ENCODE results near the genes SPEM1, SPEM2, SPEM3, SENP3, SOX15 and GUCY2D.

- PRO-cap = no peak
Observed at GRCh38 chr17:7290658-7290960, 3.8 kb downstream of the YBX2 start.

DNA sequence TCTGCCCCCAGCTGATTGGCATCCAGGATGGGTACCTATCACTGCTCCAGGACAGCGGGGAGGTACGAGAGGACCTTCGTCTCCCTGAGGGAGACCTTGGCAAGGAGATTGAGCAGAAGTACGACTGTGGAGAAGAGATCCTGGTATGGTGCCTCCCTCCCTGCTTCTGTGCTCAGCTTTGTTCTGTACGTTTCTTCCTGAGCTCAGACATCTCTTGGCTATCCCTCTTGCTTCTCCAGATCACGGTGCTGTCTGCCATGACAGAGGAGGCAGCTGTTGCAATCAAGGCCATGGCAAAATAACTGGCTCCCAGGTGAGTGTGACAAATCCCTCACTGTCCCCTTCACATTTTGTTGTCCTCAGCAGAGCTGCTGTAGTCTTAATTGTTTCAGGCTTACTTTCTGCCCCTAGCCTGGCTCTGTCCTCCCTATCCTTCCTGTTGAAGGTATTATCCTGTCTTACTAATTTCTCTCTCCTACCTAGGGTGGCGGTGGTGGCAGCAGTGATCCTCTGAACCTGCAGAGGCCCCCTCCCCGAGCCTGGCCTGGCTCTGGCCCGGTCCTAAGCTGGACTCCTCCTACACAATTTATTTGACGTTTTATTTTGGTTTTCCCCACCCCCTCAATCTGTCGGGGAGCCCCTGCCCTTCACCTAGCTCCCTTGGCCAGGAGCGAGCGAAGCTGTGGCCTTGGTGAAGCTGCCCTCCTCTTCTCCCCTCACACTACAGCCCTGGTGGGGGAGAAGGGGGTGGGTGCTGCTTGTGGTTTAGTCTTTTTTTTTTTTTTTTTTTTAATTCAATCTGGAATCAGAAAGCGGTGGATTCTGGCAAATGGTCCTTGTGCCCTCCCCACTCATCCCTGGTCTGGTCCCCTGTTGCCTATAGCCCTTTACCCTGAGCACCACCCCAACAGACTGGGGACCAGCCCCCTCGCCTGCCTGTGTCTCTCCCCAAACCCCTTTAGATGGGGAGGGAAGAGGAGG, 3.5 kb downstream of the GPS2 start:
- PRO-cap = no peak

GRCh38 chr17:7343622-7344298, 7.4 kb downstream of the ACAP1 start:
- PRO-cap = no peak

DNA sequence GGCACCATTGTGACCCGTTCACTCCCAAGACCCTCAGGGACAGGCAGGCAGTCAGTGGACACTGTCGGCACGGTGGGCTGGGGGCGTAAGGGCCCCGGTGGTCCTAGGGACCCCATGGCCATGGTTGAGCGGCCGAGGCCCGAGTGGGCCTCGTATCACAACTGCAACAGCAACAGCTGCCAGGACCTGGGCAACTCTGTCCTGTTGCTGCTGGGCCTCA, at the start of gene SPEM1:
TSS of gene SPEM1 (plus strand) at position 54 of the 220 bp plus-strand sequence.
- PRO-cap = no peak

DNA sequence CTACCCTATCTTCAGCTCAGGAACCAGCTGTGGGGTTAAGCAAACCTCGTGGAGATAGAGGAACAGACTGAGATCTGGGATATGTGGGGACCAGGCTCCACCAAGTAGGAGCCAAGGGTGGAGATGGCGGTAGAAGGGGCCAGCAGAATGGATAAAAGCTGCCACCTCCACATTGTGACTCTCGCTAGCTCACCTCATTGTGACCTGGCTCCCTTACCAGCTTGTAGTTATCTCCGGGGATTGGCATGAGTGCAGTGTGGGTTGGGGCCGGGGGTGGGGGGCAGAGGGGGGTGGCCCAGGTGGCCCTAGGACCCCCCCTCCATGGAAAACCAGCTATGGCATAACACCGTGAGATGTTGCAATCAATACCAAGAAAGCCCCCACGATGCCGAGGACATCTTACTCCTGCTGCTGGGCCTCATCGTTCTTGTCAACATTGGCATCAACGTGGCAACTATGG, at the start of gene SPEM2:
TSS of gene SPEM2 (plus strand) at position 249 of the 460 bp plus-strand sequence.
- PRO-cap = no peak

GRCh38 chr17:7428474-7429051, at the start of gene SPEM3:
SPEM3 (plus strand) TSS chr17:7428857.
- PRO-cap = no peak

GRCh38 chr17:7440686-7441372, 1.5 kb downstream of the FGF11 start:
- PRO-cap = no peak

- PRO-cap = no peak
Observed at GRCh38 chr17:7498880-7499648, 17.8 kb downstream of the SLC35G6 start.

DNA sequence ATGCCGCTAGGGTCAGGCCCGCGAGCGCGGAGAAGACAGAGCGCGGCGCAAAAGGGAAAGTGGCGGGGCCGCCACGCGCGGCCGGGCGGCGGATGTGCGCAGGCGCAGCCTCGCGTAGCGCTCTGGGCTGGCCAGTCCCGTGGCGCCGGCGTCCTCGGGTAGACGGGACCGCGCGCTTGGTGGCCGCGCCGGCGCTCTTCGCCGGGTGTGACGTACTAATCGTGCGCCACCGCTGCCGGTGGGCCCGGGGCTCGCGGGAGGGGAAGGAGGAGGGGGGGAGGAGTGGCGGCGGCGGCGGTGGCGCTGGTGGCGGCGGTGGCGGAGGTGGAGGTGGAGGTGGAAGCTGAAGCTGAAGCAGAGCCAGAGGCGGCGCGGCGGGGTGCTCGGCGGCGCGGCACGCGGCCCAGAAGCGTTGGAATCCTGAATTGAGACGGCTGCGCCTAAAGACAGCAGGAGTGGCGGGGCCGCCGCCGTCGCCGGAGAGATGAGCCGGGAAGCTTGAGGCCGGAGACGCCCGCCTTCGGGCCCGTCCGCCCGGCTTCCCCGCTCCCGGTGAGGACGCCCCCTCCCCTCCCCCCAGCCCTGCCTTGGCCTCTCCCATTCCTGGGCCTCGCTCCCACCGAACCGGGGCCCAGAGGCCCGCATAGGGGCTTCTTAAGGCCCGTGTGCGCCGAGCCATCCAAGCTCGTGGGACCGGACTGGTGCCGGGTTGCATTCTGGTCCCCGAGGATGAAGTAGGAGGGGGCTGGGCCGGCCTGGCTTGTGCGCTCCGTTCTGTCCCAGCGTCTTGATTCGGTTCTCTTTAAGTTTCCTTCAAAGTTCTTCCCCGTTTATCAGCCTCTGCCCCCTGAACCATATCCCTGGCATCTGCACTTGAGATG, at the start of gene SENP3:
TSS of gene SENP3 (plus strand) at position 208 of the 881 bp plus-strand sequence.
- PRO-cap = bidirectional peak, plus-strand start at position 268 of the sequence, minus-strand start at position 94 of the sequence

DNA sequence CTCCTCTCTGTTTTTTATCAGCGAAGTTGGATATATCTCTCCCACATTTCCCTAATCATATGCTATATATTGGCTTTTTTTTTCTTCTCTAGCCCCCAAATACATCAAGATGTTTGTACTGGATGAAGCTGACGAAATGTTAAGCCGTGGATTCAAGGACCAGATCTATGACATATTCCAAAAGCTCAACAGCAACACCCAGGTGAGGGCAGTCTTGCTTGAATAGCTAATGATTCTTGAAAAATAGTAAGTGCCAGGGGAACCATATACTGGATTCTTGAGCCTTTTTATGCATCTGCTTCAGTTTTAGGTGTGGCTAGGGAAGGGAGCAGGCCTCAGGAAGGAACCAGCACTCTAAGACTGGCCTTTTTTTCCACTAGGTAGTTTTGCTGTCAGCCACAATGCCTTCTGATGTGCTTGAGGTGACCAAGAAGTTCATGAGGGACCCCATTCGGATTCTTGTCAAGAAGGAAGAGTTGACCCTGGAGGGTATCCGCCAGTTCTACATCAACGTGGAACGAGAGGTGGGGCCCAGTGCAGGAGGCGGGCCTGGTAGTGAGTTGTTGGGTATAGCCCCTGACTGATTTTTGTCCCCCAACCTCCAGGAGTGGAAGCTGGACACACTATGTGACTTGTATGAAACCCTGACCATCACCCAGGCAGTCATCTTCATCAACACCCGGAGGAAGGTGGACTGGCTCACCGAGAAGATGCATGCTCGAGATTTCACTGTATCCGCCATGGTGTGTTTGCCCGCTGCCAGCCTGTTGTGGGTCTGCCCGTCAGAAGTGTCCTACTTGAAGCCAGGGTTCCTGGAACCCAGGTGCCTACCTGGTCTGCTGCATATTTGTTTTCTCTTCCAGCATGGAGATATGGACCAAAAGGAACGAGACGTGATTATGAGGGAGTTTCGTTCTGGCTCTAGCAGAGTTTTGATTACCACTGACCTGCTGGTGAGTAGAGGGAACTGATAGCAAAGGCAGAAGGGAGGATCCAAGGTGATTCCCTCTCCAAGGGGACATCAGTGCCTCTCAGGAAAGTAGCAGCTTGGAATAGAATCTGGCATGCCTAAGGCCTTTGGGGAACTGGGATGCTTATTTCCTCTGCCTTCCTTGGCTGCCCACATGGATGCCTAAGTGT, 2.1 kb upstream of the CD68 start:
- PRO-cap = no peak

DNA sequence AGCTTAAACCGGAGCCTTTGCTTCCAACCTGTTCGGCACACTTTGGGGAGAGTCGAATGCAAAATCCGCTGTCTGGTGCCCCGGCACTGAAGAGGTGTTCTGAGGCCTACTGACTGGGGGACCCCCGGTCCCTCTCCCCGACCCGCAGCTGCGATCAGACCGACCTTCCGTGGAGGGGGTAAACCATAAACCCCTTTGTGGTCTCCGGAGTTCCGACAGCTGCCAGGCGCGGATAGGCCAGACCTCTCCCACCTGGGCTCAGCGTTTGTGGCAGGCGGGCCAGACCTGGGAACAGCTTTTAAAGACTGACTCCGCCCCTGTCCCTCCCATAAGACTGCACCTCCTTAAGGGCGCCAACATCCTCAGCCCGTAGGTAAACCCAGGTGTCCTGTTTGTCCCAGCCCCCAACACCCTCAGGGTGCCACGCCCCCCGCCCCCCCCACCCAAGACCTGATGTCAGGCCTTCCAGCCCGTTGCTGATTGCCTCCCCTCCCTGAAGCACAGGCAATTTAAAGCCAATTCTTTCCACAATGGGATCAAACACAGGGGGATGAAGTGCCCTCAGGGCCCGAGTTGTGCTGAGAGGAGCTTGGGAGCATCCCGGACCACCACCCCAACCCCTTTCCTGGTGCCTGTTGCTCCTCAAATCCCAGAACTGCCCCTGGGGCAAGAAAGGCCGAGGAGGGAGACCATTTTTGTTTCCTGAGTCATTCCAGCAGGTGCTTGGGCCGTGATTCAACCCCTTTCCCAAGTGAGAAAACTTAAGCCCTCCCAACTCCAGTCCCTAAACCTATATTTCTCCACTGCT, at the start of gene SOX15:
TSS of gene SOX15 (minus strand) at position 272 of the 808 bp plus-strand sequence.
- PRO-cap = no peak

GRCh38 chr17:7641748-7642132, 9.0 kb upstream of the ATP1B2 start:
- PRO-cap = no peak

GRCh38 chr17:7675922-7676949, 11.1 kb downstream of the TP53 start:
- PRO-cap = no peak

- PRO-cap = no peak
Observed at GRCh38 chr17:7678200-7678440, 9.2 kb downstream of the TP53 start.

DNA sequence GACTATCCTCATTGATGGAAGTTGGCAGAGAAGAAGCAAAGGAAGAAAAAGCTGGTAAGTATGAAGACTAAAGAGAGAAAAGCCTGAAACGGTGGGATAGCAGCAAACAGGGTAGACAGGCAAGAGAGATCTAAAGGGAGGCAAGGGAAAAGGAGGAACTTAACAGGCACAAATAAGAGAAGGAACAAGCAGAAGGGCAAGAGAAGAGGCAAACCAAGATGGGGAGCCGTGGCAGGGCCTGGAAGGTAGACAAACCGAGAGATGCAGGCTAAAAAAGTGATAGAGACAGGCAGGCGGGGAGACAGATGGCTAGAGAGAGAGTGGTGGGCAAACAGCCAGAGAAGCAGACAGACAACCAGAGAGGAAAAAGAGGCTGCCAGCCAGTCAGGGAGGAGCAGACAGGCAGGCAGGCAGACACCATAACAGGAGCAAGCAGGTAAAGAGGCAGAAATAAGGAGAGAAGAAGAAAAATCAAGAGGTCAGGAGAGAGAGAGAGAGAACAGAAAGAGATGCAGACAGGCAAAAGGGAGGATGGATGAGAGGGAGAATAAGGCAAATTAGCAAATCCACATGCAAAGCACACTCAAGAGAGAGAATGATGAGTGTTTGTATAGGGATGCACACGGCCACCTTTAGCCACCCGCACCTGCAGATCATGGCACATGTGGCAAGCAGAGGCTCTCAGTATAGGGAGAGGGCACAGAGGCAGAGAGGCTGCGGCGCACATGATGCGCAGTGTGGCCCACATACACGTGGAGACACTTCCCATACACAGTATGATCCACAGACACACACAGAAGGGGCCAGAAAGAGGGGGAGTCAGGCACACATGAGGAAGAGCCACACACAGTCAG, 6.8 kb upstream of the CHD3 start:
- PRO-cap = no peak

GRCh38 chr17:7932931-7933526, 1.0 kb downstream of the CNTROB start:
- PRO-cap = unidirectional peak, minus-strand start at chr17:7933049

- PRO-cap = no peak
Observed at GRCh38 chr17:8002193-8002810, at the start of gene GUCY2D. GUCY2D (plus strand) TSS chr17:8002615.

DNA sequence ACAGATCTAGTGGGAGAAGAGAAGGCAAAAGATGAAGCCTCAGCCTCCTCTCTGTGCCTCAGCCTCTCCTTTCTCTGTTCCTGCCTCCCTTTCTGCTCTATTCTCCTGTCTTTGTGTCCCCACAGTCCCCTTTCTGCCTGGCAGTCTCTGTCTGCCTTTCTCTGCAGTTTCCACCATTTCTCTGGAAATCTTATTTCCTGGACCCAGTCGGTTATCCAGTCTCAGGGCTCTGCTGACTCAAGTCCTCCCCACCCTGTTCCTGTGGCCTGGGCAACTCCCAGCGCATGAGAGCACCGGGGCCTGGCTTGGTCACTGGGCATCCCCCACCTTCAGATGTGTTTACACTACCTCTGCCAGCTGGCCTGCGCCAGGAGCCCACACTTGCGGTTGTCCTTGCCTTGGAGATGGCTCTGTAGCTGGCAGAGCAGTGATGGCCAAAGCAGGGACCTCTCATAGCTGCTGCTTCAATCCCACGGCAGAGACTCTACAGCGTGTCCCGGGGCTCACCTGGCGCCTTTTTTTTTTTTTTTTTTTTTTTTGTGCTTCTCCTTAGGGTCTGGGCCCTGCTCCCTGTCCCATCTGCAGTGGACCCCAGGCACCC, 17.3 kb downstream of the GUCY2D start:
- PRO-cap = unidirectional peak, minus-strand start at position 183 of the sequence

GRCh38 chr17:8047389-8048053, 8.7 kb downstream of the ALOX15B start:
- PRO-cap = no peak

- PRO-cap = no peak
Observed at GRCh38 chr17:8105945-8106603, 12.2 kb downstream of the ALOXE3 start.

Data from tibial artery (tissue), 1 donor.